Measurements from ENCODE around the genes GSTM5 and EPS8L3.

GRCh38 chr1:109649367-109649931, 6.5 kb upstream of the GSTM4 start:
- RAMPAGE, total RNA = no peak

DNA sequence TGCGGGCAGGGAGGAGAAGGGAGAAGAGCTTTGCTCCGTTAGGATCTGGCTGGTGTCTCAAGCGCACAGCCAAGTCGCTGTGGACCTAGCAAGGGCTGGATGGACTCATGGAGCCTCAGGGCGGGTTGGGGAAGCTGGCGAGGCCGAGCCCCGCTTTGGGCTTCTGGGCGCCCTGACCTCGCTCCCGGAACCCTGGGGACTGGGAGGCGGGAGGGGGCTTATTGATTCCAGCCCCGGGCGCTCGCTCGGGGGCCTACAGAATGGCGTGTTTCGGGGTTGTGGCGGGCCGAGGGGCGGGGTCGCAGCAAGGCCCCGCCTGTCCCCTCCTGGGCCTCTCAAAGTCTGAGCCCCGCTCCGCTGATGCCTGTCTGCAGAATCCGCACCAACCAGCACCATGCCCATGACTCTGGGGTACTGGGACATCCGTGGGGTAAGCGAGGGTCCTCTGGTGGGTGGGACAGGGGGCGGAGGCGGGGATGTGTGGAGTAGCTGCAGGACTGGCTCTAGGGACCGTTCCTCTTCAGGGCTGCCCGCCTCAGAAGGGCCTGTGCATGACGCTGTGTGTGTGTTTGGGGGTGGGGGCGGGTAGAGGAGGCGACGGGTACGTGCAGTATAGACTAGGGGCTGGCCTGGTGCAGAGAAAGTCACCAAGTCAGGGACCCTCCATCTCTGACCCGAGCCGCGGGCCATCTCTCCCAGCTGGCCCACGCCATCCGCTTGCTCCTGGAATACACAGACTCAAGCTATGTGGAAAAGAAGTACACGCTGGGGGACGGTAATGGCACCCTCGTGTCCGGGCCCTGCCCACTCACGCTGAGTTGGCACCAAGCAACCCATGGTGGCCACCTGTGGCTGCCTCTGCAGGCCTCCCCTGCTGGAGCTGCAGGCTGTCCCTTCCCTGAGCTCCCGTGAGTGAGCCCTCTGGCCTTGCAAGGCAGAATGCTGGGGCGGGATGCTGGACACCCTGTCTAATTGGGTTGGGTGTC, at the start of gene GSTM5:
GSTM5 (plus strand) TSS at position 333 of the 986 bp plus-strand sequence.
- RAMPAGE, total RNA = no peak

DNA sequence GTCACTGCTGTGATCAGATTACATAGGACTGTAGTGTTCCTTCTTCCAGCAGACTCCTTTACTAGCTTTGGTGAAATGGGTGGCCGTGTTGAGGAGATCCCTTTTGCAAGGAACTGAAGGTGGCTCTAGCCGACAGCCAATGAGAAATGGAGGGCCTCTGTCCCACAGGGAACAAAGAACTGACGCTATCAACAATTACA, 7.5 kb downstream of the GSTM3 start:
- RAMPAGE, total RNA = no peak

DNA sequence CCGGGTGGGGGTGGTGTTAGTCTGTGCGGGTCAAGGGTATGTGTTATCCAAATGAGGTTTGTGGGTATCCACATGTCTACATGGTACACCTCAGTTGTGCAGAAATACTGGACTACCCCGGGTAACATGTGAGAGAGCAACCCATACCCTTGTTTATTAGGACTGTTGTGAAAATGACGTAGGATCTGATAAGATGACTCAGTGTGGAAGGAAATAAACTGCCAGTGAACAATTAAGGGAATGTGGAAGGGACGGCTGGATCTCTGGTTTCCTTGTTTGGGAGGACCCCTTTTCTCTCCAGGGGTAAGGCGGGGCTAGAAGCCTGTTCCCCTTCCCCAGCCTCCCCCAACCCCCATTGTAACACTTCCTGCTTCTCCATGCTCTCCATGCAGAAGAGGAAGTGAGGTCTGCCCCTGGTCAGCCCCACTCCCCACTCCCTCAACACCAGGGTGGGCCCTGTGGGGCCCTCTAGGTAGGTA, 741 bp downstream of the EPS8L3 start:
- RAMPAGE, total RNA = no peak

- RAMPAGE, total RNA = no peak
Measured at GRCh38 chr1:109763763-109764173, at the start of gene EPS8L3. Gene EPS8L3 (minus strand): TSS chr1:109763923.

- RAMPAGE, total RNA = no peak
Measured at GRCh38 chr1:109791977-109792611, 28.4 kb upstream of the EPS8L3 start.

DNA sequence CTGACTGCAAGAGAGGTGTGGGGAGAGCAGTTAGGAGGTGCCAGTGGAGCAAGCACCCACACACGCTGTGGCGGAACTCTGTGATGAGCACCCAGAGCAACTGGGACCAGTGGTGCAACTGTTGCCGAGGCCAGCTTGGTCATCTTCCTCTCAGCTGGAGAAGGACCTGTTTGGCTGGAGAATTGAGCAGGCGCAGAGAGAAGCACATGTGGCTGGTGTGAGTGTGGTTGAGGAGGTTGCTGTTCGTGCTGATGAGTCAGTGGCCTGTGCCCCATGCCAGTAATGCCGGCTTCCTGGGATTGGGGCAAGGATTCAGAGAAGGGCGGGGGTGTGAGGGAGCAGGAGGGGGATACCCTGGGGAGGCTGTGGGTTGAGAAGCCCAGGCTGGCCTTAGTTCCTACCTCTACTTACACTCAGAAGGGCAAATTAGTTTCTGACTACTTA, 57.5 kb upstream of the EPS8L3 start:
- RAMPAGE, total RNA = no peak

DNA sequence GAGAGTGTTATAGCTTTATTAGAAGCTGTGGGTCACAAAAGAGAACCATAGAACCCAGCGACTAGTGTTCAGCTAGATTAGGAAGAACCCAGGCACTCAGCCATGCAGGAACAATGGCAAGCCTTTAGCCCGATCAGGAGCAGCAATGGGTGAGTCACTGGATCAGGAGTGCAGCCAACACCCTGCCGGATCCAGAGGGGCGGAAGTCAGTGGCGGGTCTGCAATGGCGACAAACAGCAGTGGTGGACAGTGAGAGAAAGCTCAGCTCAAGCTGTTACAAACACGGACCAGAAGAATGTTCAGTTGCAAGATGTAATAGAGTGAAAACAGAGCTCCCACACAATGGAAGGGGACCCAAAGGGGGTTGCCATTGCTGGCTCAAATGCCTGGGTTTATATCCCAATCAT, 58.3 kb upstream of the CSF1 start:
- RAMPAGE, total RNA = no peak

GRCh38 chr1:109900679-109900879, 10.1 kb upstream of the CSF1 start:
- RAMPAGE, total RNA = no peak

DNA sequence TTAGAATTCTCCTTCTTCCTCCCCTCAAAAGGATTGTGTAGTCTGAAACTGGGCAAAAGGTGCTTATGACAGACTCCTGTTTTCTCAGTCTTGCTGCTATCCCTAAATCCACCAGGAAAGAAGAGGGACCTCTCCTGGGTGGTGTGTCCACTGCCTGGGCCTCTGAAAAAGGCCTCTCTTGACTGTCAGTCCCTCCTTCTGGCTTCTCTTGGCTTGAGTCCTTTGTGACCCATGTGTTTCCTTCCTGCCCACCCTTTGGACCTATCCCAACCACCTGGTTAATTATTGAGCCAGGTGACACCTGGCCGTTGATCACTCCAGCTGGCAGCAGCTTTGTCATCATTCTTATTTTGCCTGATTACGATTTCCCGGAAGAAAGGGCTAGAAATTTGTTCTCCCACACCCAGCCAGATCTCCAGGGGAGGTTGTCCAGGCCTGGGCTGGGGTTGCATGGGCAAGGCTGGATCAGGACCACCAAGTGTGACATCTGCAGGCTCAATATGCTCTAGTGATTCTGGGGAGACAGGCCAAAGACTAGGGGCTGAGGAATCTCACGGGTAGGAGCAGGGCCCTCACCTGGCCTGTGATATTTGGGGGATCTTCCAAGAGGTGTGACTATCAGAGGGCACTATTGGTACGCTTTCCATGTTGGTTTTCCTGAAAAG, 24.8 kb downstream of the CSF1 start:
- RAMPAGE, total RNA = no peak

- RAMPAGE, total RNA = no peak
Measured at GRCh38 chr1:110034843-110035447, 521 bp downstream of the STRIP1 start.

- RAMPAGE, total RNA = no peak
Measured at GRCh38 chr1:110048608-110049369, 14.4 kb downstream of the STRIP1 start.

DNA sequence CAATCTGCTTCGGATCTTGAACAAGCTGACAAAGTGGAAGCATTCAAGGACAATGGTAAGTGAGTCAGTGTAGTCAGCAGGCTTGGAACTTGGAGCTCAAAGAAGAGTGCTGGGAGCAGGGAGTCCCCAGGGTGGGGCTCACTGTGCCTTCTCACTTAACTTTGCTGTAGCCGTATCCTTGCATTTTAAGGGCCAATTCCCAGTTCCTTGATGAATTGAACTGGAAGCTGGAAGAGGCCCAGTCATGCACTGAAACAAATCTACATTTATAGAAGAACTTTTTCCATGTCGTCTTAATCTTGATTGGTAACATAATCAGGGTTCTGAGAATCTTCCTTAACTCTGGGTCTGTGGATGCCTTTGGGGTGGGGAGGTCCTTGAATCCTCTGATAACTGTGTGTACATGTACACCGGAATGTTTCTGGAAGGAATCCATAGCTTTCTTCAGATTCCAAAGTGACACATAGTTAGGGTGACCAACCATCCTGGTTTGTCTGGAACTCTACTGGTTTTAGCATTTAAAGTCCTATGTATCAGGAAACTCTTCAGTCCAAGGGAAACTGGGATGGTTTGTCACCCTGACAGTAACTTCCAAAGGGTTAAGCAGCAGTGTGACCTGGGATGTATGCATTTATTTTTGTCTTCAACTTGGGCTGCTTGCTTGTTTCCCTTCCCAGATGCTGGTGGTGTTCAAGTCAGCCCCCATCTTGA, 16.7 kb downstream of the STRIP1 start:
- RAMPAGE, total RNA = no peak

- RAMPAGE, total RNA = no peak
Measured at GRCh38 chr1:110129823-110130525, 17.7 kb downstream of the UBL4B start.

DNA sequence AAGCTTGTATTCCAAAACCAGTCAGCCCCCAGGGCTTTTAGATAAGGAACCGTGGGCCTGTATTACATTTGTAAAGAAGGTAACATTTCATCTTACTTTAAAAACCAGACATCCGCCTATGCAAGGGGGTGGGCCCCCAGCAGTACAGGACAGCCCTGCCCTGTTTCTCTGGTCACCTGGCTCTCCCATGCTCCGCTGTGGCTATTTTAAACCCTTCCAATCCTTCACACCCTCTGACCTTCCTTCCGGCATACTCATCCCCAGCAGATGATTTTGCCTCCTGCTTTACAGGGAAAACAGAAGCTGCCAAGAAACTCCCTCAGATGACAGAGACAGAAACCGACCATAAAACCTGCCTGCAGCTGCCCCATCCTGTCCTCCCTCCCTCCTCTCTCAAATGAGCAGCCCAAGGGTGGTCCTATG, 21.9 kb upstream of the KCNC4 start:
- RAMPAGE, total RNA = no peak

DNA sequence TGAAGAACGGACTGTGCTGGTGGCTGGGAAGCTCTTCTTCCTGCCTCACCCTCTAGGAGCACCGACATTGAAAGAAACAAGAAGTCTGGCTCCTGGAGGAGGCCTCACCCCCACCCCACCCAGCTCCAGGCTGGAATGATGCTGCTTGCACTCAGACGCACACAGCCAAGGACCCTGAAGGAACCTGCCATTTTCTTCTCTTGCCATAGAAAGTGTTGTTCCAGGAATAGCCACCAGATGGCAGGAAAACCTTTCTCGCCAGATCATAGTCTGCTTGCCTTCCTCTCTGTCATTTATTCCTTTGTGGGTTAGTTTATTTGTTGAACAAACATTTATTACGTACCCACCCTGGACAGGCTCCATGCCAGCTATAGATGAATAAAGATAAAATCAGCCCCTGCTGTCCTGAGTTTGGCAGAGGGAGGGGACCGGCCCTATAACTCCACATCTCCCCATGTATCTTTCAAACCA, 7.1 kb upstream of the KCNC4 start:
- RAMPAGE, total RNA = no peak

DNA sequence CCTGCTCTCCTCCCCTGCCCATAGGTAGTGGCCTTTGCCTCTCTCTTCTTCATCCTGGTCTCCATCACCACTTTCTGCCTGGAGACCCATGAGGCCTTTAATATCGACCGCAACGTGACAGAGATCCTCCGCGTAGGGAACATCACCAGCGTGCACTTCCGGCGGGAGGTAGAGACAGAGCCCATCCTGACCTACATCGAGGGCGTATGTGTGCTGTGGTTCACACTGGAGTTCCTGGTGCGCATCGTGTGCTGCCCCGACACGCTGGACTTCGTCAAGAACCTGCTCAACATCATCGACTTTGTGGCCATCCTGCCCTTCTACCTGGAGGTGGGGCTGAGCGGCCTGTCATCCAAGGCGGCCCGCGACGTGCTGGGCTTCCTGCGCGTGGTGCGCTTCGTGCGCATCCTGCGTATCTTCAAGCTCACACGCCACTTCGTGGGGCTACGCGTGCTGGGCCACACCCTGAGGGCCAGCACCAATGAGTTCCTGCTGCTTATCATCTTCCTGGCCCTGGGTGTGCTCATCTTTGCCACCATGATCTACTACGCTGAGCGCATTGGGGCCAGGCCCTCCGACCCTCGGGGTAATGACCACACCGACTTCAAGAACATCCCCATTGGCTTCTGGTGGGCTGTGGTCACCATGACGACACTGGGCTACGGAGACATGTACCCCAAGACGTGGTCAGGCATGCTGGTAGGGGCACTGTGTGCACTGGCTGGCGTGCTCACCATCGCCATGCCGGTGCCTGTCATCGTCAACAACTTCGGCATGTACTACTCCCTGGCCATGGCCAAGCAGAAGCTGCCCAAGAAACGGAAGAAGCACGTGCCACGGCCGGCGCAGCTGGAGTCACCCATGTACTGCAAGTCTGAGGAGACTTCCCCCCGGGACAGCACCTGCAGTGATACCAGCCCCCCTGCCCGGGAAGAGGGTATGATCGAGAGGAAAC, 13.1 kb downstream of the KCNC4 start:
- RAMPAGE, total RNA = no peak

GRCh38 chr1:110319421-110319942, 19.7 kb upstream of the RBM15 start:
- RAMPAGE, total RNA = no peak

GRCh38 chr1:110330096-110330623, 9.0 kb upstream of the RBM15 start:
- RAMPAGE, total RNA = no peak

DNA sequence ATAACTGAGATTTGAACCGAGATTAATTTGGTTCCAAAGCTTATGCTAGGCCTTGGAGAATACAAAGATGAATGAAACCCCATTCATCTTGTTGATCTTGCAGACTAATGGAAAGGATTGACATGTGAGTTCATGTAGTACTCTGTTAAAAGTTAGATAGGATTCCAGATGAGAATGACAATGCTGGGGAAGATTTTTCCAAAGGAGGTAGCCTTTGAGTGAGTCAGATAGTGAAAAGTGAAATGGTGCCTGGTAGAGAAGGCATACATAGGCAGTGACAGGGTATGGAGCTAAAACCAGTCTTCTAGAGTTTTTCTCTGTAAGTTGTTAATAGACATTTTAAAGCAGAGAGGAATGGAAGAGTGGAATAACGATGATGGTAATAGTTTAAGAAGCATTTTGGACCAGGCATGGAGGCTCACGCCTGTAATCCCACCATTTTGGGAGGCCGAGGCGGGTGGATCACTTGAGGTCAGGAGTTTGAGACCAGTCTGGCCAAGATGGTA, 22.8 kb downstream of the RBM15 start:
- RAMPAGE, total RNA = no peak